Left cardiac atrium (tissue), 1 donor: Measurements from ENCODE around the genes TRAF3 and TRMT61A.

DNA sequence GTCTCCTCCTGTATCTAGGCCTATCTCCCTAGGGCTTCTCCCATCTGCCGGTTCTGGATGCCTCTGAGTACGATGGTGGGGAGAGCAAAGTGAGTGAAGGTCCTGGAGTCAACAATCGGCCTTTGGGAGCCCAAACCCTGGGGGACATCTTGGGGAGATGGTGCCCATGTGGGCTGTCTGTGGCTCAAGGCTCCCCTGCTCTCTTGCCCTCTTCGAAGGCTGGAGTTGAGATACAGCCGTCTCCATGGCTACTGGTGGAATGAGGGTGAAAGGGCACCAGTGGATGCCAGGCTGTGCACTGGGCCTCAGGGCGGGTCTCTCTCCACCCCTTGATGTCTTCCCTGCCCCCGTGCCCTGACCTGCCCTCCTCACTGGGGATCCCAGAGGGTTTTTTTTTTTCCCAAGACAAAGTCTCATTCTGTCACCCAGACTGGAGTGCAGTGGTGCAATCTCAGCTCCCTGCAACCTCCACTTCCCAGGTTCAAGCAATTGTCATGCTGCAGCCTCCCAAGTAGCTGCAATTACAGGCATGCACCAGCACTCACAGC, 2.0 kb upstream of the ANKRD9 start:
- PRO-cap, result no peak

- PRO-cap, result no peak
Observed at GRCh38 chr14:102616765-102617102, 24.3 kb downstream of the RCOR1 start.

DNA sequence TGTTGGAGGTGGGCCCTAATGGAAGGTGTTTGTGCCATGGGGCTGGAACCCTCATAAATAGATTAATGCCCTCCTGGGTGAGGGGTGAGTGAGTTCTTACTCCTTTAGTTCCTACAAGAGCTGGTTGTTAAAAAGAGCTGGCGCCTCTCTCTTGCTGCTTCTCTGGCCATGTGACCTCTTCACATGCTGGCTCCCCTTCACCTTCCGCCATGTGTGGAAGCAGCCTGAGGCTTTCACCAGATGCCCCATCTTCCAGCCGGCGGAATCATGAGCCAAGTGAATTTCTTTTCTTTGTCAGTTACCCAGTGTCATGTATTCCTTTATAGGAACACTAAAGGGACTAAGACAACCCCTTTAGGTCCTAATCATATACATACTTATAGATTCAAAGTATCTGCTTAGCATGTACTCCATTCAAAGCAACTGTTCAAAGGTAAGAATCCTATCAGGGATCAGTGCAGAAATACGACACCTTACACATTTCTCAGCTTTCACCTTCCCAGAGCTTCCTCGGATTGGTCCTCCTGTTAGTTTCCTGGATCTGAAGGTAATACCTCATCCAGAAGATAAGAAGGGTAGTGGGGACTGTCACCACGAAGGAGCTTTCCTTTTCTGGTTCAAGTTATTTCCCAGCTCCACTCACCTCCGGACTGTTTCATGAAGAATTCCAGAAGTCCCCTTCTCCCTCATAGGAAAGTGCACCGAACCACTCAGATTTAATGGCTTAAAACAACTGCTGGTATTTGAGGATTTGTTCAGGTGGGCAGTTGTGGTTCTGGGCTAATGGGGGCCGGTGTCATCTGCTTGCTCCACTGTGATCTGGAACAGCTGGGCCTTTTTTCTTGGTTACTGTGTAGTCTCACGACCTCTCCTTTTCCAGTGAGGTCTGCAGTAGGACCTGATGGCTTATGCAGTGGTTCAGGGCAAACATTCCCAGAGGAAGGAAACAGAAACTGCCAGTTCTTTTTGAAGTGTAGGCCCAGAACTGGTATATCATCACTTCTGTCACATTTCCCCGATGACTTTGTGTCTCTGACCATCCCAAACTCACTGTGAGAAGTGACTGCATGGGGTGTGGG, 38.0 kb downstream of the RCOR1 start:
- PRO-cap, result no peak

- PRO-cap, result bidirectional peak, plus-strand start at chr14:102777449, minus-strand start at chr14:102777108; unidirectional peak, plus-strand start at chr14:102777610
Observed at GRCh38 chr14:102777228-102778250, at the start of gene TRAF3. Gene TRAF3, plus strand, starts transcription at chr14:102777449.

GRCh38 chr14:102849574-102850342, 72.5 kb downstream of the TRAF3 start:
- PRO-cap, result no peak

DNA sequence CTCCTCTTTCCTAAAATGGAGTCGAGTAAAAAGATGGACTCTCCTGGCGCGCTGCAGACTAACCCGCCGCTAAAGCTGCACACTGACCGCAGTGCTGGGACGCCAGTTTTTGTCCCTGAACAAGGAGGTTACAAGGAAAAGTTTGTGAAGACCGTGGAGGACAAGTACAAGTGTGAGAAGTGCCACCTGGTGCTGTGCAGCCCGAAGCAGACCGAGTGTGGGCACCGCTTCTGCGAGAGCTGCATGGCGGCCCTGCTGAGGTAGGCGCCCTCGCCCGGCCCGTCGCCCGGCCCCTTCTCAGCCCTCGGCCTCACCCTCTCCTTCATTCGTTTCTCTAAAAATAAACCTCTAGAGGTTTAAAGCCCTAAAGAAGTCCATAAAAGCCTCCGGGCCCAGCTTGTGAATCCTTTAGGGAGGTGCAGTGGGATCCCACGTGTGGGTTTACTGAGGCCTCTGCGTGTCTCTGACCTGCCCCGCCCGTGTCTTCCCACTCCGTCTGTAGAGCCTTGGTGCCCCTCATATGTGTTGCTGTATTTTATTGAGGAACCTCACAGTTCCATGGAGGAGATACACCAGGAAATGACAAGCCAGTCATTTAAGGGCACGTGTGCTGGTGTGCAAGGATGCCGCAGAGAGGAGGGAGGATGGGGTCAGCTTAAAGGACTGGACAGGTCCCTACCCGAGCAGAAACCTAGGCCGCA, 52.1 kb upstream of the AMN start:
- PRO-cap, result no peak

DNA sequence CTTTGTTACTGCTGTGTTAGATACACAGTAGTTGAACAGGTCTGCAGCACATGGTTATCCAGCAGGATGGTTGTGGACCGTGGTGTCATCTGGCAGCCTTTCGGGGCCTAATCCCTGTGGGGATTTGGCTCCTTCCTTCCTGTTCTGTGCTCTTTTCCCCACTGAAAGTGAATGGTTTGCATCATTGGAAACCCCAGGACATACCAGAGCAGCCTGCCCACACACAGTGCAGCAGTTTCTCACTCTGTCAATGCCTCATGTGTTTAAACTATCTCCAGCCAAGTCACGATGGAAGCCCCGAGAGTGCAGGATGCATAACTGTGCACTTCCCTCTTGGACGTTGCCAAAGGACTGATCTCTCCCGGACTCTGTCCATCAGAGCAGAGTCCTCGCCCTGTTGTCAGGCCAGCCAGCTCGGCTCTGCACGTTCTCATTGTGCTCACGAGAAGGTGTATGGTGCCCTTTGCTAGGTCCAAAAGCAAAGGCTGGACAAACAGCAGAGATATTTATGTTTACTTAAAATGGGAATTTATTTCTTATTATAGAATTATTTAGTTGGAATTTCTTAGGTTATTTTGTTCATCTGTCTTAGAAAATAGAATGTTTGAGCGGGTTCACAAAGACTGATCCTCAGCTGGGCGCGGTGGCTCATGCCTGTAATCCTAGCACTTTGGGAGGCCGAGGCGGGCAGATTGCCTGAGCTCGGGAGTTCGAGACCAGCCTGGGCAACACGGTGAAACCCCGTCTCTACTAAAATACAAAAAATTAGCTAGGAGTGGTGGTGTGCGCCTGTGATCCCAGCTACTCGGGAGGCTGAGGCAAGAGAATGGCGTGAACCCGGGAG, 28.8 kb upstream of the AMN start:
- PRO-cap, result no peak

GRCh38 chr14:102931932-102933151, 9.9 kb downstream of the AMN start:
- PRO-cap, result no peak

- PRO-cap, result no peak
Observed at GRCh38 chr14:102966242-102966457, 43.7 kb downstream of the AMN start.

DNA sequence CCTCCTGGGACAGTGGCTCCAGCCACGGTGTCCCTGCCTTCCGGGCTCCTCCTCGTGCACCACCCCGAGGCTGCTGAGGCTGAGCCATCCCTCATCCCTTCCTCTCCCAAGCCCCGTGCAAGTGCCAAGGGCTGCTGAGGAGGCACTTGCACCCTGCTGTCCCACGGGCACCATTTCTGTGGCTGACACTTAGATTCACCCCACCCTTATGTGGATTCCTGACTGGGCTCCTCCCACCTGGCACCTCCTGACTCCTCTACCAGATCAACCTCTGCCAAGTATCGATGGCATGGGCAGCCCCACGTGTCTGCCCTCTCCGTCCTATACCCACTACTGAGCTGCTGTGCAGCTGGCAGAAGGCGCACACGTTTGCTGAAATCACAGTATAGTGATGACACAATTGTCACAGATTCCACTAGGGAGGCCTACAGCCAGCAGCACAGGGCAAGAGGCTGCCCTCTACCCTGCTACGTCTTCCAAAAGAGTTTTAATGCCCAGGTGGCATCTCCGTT, 53.2 kb downstream of the CDC42BPB start:
- PRO-cap, result no peak

DNA sequence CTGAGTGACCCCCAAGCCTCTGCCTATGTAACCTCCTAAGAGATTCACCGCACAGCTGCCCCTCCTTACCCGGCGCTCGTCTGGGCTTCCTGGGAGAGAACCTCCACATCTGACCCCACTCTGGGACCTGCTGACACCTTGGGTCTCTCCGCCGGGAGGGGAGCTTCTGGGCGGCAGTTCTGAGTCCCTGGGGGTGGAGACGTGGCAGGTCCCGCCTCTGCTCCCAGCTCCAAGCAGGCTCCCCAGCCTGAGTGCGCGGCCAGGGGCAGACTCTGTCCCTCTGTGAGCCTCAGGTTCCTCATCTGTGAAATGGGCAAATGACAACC, 3.6 kb downstream of the EXOC3L4 start:
- PRO-cap, result no peak

DNA sequence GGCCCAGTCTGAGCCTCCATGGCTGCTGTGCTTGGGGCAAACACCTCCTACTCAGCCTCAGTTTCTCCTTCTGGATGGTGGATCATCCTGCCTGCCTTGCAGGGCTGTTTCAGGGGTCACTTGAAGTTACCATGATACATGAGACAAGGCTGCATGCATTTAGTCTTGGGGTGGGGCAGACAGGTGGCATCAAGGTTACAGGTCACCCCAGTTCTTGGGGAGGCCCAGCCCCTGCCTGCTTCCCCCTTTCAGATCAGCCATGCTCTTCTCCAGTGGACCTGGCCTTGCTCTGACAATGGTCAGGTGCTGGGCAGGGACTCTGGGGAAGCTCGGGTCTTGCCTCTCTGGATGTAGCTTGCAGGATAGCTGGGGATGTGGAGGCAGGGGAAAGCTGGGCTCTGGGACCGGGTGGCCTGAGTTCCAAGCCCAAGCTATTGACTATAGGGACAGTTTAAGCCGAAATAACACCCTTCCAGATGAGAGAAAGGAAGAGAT, 1.8 kb downstream of the TNFAIP2 start:
- PRO-cap, result no peak

DNA sequence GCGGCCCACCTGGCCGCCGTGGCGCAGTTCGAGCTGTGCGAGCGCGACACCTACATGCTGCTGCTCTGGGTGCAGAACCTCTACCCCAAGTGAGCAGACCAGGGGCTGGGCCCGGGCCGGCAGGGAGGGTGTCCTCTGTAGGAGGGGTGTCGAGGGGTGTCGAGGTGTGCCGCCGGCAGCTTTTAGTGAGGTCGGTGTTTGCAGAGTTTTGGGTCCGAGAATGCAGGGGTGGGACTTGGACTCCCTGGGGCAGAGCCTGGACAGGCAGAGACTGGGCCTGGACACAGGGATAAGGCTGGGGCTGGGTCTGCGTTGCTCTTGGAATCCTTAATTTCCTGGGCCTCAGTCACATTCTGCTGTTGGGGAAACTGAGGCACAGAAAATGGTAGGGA, 4.3 kb downstream of the TNFAIP2 start:
- PRO-cap, result no peak

DNA sequence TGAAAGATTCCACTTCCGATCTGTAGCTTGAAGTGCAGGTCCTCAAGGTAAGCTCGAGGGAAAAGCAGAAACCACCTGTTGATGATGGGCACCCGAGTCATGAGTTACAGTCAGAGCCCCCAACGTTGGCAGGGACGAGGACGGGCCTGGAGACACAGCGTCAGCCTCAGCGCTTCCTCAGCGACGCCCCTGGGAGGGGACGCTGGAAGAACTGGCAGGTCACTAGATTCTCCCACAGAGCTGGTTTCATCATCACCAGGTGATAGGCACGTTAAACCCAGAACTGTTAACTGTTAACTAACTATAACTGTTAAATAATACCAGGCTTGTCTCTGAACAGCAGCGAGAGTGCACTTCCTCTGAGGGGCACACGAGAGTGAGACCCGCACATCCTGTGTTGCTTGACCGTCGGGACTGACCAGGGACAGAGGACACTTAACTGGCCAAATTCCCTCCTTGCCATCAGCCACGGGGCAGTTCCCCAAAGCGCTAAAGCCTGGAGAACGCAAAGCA, 101.9 kb downstream of the TNFAIP2 start:
- PRO-cap, result no peak

- PRO-cap, result no peak
Observed at GRCh38 chr14:103395360-103395595, 10.1 kb downstream of the MARK3 start.

GRCh38 chr14:103462881-103463637, 59.6 kb downstream of the CKB start:
- PRO-cap, result no peak

- PRO-cap, result no peak
Observed at GRCh38 chr14:103465341-103466671, 56.8 kb downstream of the CKB start.

DNA sequence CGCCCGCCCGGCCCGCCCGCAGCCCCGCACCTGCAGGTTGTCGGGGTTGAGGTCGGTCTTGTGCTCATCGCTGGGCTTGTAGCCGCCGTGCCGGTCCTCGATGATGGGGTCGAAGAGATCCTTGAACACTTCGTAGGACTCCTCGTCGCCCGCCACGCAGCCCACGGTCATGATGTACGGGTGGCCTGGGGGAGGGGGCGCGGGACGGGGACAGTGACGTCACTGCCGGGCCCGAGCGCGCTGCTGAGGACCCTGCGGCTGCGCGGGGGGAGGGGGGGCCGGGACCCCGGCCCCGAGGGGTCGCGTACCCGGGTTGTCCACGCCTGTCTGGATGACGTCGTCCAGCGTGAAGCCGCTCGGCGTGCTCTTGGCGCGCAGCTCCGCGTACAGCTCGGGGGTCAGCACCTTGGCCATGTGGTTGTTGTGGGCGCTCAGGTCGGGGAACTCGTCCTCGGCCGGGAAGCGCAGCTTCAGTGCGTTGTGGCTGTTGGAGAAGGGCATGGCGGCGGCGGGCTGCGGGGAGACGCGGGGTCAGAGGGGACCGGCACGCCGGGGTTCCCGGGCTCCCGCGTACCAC, 549 bp downstream of the CKB start:
- PRO-cap, result no peak

DNA sequence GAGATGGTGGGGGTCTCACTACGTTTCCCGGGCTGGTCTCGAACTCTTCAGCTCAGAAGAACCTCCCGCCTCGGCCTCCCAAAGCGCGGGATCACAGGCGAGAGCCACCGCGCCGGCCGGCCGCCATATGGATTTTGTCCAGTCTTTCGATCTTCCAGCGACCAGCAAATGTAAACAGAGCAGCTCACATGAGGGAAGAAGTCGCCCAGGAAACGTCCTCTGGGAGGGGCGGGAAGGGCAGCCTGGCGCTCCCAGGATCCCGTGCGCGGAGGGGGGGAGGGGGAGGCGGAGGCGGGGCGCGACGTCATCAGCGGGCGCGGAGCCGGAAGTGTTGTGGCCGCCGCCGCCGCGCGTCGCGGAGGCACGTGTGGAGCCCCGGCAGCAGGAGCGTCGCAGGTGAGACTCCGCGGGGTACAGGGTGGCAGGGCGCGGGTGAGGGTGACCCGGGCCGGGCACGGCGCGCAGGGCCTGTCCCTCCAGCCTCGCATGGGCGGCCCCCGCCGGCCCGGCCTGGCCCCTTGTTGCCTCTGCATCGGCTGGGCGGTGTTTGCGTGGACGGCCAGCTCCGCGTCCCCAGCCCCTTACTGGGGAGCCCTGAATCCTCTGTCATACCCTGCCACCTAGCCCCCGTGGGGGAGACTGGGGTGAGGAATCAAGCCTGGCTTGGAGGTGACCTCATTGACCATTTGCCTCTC, at the start of gene TRMT61A:
Gene TRMT61A, plus strand, starts transcription at position 331 of the 695 bp plus-strand sequence.
- PRO-cap, result bidirectional peak, plus-strand start at position 334 of the sequence, minus-strand start at position 172 of the sequence

GRCh38 chr14:103606898-103607995, 21.8 kb upstream of the KLC1 start:
- PRO-cap, result no peak